Karpas-422 (cell line): ENCODE measurements around the genes IL12B and ADRA1B.

DNA sequence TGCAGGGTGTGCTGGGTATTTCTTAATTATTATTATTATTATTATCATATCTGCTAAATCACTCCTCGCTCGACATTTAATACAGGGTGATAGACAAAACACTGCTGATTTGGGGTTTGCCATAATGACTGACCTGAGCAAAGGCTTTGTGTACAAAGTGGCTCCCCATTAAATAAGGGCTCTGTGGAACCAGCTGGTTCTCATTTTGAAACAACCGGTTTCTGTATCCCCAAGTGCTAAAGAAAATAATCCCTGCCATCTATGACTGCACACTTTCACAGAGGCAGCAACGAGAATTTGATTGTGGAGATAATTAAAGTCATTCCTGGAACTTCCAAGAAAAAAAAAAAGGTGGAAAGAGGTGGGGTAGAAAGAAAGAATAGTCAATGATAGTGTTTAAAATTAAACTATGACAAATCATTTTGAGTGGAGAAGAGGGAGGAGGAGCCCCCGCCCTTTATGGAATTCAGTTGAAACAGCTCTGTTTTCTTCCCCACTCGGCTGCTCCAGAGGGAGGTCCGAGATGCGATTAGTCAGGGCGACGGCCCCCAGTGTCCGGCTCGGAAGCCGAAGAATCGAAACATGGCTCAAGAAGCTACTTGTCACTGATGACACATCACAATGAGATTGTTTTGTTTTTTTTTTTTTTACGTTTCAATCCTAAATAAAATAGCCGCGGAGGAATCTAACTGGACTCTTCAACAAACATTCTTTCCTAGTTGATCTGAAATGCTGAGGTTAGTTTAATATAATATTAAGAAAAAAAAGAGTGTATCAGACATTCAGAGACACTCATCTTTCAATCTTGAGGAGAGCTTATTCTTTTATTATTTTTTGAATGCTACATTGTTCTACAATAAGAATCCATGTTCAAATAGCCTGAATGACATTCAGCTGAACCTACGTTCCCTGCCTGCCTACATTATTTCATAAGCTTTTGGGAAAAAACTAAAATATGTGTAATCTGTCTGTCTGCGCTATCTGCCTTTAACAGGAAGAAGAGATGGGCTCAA, 38.3 kb downstream of the EBF1 start:
- PRO-cap, result no peak
- RAMPAGE, long total RNA, result no peak

DNA sequence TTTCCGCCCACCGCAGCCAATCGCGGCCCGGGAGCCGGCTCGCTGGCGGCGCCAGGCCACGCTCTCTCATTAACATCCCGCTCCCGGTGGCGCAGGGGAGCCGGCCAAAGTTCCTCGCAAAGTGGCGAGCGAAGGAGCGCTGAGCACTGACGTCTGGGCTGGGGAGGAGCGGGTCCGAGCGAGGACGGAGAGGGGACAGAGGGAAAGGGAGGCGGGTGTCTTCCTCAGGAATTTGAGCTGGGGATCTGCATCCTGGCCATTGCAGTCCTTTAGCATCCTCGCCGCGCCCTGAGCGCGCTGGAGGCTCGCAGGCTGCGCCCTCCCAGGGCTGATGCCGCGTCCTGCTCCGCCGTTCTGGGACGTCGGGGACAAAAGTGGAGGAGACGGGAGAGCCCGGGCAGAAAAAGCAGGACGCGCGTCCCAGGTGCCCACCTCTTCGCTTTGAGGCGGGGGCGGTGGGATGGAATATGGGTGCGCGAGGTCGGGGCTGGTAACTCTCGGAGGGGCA, 753 bp upstream of the EBF1 start:
- PRO-cap, result bidirectional peak, plus-strand start at position 69 of the sequence, minus-strand start outside the sequence
- RAMPAGE, long total RNA, result no peak

- PRO-cap, result no peak
- RAMPAGE, long total RNA, result no peak
Observed at GRCh38 chr5:159101833-159102124, 2.1 kb upstream of the EBF1 start.

GRCh38 chr5:159207460-159208474, 1.6 kb downstream of the RNF145 start:
- PRO-cap, result bidirectional peak, plus-strand start at chr5:159207906, minus-strand start at chr5:159207674; bidirectional peak, plus-strand start at chr5:159208264, minus-strand start at chr5:159208139
- RAMPAGE, long total RNA, result no peak

GRCh38 chr5:159330411-159330685, at the start of gene IL12B:
TSS of gene IL12B (minus strand) at chr5:159330487.
- PRO-cap, result no peak
- RAMPAGE, long total RNA, result no peak

- PRO-cap, result no peak
- RAMPAGE, long total RNA, result no peak
Observed at GRCh38 chr5:159459834-159460762, 129.8 kb upstream of the IL12B start.

- PRO-cap, result no peak
- RAMPAGE, long total RNA, result no peak
Observed at GRCh38 chr5:159787420-159787805, 128.9 kb upstream of the ADRA1B start.

DNA sequence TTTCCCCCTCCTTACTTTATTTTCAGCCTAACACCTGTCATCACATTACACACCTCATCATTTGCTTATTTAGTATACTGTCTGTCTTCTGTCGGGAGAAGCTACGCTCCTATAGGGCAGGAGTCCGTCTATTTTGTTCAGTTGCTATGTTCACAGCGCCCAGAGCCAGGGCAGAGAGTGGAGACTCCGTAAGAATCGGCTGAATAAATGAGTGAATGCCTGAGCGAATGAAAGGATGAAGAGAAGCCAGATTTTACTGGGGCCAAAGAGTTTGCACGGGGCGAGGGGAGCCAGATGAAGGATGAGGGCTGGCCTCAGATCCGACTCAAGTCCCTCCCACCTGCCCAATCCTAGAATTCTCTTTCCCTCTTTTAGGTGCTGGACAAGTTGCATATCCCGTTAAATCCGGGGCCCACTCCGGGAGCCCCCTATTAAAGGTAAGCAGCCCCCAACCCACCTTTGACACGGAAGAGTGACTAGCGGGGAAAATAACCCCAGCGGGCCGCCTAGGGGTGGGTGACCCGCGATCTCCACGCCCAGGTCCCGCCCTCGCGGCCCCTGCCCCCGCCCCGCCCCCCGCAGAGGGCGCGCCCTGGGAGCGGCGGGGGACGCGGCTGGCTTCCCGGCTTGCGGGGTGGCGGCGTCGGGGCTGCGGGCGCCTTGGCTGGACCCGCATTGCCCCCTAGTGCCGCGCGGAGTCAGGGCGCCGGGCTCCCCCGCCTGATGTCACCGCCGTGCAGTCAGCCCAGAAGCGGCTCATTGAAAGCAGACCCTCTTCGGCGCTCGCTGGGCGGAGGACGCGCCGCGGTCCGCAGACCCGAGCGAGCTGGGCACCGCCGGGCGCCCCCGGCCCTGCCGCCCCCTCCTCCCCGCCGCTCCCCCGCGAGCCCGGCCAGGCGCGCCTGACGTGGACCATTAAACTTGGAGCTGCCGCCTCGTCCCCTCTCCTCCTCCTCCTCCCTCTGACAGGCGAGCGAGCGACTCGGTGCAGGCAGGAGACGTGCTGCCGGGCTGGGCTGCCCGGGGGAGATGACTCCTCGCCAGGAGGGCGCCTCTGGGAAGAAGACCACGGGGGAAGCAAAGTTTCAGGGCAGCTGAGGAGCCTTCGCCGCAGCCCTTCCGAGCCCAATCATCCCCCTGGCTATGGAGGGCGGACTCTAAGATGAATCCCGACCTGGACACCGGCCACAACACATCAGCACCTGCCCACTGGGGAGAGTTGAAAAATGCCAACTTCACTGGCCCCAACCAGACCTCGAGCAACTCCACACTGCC, at the start of gene ADRA1B:
Gene ADRA1B, plus strand, starts transcription at position 739 of the 1,275 bp plus-strand sequence.
- PRO-cap, result no peak
- RAMPAGE, long total RNA, result no peak

DNA sequence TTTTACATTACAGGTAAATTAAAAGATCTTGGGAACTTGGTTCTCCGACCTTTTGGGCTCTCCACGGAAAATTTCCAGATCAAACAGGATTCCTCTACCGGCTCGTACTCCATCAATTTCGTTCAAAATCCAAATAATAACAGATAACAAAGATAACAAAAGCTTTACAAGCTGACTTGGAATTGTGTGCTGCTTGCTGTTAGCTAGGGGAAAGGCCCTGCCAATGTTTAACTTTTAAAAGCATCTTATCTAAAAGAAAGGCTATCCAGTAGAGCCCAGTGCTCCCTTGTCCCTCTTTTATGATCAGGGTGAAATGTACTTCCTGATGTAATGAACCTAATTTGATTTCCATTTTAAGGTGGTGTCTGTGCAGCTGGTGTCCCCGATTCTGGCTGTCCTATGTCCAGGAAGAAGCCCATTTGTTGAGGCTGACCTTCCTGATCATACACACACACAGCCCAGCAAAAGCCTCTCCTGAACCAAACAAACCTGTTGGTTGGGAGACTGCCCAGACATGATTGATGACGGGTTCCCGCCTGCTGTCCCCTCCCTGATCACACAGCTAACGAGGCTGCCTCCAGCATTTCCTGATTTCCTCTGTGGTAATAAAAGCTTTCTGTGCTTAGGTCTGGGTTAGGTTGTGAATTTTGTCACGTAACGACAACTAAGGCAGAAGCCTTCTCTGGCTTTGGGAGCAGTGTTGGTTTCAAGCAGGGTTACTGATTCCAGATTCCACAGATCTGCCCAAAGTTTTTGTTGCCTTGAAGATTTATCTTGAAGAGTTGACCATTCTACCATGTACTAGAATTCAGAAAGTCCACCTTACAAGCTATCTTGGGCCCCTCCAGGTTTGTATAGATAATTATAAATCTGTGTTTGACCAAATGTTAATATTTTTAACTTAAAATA, 54.1 kb downstream of the PWWP2A start:
- PRO-cap, result no peak
- RAMPAGE, long total RNA, result no peak

DNA sequence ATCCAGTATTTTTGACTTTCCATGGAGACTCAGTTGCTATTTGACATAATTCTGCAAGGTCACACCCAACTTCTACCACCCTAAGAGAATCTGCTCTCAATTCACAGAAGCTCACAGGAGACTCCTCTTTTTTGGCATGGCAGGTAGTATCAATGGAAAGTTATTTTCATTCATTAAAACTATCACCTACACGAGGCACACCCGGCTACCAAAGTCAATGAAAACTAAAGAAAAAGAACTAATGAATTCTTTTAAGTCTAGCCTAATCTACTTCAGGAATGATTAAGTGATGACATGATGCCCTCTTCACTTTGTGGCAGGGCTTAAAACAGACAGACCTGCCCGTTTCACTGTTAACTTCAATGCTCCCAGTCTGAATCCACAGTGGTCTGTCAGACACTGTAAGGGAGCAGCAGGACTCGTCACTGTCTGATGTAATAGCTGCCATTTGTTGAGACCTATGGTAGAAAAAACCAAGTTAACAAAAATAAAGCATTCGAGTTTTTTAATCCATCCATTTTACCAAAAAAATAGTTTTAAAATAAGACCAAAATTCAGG, 38.9 kb downstream of the PWWP2A start:
- PRO-cap, result no peak
- RAMPAGE, long total RNA, result no peak

GRCh38 chr5:160159888-160160854, 40.9 kb upstream of the PWWP2A start:
- PRO-cap, result no peak
- RAMPAGE, long total RNA, result no peak

DNA sequence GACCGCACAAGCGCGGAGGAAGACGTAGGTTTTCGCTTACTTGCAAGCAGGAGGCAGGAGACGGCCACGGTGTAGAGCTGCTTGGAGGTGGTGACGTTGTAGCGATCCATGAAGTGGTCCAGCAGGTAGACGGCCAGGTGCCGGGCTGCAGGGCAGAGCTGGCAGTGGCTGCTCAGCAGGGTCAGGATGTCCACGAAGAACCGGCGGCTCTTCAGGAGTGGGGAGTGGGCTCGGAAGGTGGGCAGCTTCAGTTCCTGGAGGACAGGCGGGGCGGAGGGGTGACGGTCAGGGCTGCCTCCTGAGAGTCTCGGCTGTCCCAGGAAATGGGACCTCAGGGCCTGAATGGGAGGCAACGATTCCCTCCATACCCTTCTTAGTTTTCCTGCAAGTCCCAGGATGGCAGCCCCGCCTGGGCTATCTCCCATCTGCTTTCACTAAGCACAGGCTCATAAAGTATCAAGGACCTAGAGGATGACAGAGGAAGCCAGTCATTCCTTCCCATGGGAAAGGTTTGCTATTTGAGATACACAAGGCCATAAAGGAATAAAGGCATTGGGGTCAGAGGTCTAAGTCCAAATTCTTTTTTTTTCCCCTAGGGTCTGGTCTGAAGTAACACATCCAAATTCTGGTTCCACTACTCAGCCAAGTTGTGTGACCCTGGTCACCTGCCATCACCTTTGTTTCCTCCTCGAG, 31.7 kb downstream of the CCNJL start:
- PRO-cap, result no peak
- RAMPAGE, long total RNA, result no peak

DNA sequence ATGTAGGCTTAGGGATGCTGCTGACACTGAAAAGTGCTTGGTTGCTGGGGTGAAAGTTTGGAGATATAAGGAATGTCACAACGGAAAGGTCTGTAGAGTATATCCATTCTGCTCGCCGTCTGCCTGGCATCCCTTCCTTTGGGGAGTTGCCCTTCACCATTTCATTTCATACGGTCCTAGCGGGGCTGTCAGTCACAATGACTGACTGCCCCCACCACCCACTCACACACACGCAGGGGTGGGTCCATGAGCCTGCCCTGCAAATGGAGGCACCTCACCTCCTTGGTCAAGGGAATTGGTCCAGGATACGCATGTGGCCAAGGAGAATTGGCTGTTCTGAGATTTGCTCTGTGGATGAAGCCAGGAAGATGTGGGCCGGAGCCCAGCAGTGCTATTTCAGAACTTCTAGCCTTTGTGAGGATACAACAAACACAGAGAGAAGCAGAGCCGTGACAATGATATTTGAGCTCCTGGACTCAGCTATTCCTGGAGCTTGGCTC, 17.1 kb downstream of the C1QTNF2 start:
- PRO-cap, result no peak
- RAMPAGE, long total RNA, result no peak

DNA sequence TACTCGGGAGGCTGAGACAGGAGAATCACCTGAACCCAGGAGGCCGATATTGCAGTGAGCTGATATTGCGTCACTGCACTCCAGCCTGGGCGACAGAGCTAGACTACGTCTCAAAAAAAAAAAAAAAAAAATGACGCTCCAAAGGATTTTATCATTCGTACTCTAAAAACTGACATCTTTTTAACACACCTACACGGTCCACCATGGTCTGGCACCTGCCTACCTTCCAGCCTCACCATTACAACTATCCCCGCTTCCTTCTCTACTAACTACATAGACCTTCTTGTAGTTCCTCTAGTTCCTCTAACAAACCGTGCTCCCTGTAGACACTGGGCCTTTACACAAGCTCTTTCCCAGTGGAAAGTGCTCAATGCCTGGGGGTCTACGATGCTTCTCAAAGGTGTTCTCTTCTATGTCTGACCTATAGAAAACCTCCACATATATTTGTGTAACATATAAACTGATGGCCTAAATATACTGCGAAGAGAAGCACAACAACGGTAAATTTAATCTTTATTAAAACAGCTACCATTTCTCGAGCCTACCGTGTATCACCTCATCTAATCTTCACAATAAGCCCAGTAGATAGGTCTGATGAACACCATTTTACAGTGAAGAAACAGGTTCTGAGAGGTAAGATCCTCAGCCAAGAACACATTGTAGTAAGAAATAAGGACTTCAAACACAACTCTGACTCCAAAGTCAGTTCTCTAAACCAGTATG, 1.0 kb downstream of the SLU7 start:
- PRO-cap, result no peak
- RAMPAGE, long total RNA, result no peak

DNA sequence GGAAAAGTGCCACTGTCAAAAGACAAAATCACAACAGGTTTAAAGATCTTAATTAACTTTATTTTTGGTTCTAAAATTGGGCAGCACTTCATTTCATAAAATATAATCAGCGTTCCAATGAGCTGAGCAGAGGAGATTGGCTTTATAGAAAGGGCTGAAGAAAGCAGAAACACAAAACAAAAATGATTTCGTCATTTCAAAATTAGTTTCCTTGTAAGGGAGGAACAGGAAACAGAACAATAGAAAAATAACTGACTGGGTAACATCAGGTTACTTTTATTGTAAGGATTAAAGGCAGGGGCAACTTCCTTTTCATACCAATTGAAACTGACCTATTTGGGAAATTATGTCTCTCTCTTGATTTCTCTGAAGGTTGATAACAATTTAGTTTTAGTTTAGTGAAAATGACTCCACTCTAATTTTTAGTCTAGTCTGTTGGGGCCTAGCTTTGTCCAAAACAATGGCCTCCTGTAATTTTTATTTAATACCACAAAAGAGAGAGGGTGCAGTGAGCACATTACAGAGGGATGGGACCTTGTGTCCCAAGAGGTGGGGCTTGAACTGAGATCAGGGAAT, 157.1 kb downstream of the ATP10B start:
- PRO-cap, result no peak
- RAMPAGE, long total RNA, result no peak

GRCh38 chr5:160789835-160790368, 62.1 kb downstream of the ATP10B start:
- PRO-cap, result no peak
- RAMPAGE, long total RNA, result no peak

- PRO-cap, result no peak
- RAMPAGE, long total RNA, result no peak
Observed at GRCh38 chr5:160926273-160926924, 74.4 kb upstream of the ATP10B start.

- PRO-cap, result no peak
- RAMPAGE, long total RNA, result no peak
Observed at GRCh38 chr5:166074956-166075558, 903.8 kb upstream of the TENM2 start.

GRCh38 chr5:167946182-167946621, 345.2 kb upstream of the WWC1 start:
- PRO-cap, result no peak
- RAMPAGE, long total RNA, result no peak

DNA sequence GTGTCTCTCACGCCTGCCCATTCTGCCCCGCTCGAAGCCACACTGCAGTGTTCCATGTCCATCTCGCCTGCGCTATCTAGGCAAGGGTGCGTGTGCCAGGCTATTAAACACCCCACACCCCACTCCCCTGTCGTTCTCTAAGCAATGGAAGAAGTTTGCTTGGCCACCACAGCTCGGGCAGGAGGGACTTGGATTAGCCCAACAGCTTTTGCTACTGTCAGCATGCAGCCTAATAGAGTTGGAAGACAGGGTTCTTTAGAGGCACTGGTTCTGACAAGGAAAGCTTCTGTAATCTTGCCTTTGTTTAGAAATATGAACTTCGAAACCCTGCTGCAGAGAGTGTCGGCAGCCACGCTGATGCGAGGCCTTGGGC, 268.6 kb upstream of the WWC1 start:
- PRO-cap, result no peak
- RAMPAGE, long total RNA, result no peak